Cardiac atrium fibroblast (primary cell): ENCODE results near the gene NSG2.

DNA sequence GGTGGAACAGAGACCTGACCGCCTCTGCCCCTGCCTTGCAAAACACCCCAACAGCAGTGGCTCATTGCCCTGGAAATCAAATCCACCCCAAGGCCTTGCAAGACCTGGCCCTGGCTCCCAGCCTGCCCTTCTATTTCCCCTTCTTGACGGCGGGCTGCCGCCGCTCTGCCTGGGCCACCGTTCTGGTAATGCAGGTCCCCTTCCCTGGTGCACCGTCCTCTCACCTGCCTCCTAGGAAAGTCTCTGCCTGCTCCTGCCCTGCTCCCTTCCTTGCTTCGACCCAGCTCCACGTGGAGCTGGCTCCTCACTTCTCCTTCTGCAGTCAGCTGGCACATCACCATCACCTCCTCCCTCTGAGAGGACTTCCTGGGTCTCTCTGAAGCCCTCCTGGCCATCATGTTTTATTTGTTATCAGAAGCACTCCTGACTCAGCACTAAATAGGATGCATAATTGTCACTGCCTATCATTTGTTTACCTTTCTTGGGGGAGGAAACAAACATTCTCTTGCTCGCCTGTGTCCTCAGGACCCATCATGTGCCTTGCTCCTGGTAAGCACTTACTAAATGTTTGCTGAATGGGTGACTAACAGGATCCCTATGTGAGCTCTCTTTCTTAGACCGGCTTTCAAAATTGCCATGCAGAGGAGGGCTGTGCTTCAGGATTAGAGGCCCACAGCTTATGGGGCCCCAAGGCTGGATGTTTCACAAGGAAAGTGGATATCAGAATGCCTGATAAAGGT lies 19.7 kb upstream of the C5orf47 start:
- RAMPAGE, long total RNA: no peak

- RAMPAGE, long total RNA: no peak
Measured at GRCh38 chr5:173973593-173974112, 15.3 kb upstream of the C5orf47 start.

- RAMPAGE, long total RNA: no peak
Measured at GRCh38 chr5:173988459-173989101, 390 bp upstream of the C5orf47 start.

- RAMPAGE, long total RNA: no peak
Measured at GRCh38 chr5:174045477-174045959, at the start of gene NSG2. Gene NSG2, plus strand, starts transcription at chr5:174045706.

GRCh38 chr5:174699184-174699557 lies 25.2 kb upstream of the MSX2 start:
- RAMPAGE, long total RNA: no peak

DNA sequence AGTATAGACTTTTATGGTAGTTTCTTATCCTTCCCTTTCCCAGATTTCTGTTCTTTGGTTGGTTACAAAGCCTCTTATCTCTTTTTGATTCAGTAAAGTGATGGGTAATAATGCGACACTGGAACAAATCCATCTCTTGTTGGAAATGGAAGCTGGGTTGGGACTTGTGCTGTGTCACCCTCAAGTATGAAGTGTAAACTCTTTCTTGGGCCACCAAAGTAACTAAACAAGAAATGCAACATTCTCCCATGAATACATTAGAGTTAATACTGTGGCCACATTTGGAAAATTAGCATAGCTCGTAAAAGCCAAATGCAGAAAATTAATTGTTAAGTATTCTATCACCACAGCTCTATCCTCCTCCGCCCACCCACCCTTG lies 3.3 kb downstream of the MSX2 start:
- RAMPAGE, long total RNA: no peak

DNA sequence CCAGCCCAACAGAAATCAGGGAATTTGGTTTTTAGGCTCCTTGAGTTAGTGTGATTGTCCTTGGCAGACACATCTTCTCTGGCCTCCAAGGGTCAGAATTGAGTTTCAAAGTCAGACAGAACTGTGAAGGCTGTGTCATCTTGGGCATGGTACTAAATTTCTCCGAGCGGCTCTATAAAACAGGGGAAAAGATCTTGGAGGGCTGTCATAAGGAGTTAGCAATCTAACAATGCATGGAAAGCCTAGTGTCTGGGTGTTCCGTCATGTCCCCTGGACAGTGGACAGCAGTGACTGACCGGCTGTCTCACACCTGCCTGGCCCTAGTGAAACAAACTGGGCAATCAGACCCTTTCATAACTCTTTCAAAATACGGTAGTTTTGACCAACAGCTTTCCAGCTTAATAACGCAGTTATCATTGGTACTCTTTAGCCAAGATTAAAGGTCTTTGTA lies 3.6 kb downstream of the SFXN1 start:
- RAMPAGE, long total RNA: no peak

- RAMPAGE, long total RNA: no peak
Measured at GRCh38 chr5:175895442-175896160, 24.2 kb downstream of the CPLX2 start.

- RAMPAGE, long total RNA: no peak
Measured at GRCh38 chr5:176180620-176181259, 57.5 kb upstream of the SIMC1 start.

- RAMPAGE, long total RNA: no peak
Measured at GRCh38 chr5:176308530-176309151, 52.9 kb downstream of the KIAA1191 start.

GRCh38 chr5:176396113-176396841 lies 7.7 kb downstream of the HIGD2A start:
- RAMPAGE, long total RNA: no peak

DNA sequence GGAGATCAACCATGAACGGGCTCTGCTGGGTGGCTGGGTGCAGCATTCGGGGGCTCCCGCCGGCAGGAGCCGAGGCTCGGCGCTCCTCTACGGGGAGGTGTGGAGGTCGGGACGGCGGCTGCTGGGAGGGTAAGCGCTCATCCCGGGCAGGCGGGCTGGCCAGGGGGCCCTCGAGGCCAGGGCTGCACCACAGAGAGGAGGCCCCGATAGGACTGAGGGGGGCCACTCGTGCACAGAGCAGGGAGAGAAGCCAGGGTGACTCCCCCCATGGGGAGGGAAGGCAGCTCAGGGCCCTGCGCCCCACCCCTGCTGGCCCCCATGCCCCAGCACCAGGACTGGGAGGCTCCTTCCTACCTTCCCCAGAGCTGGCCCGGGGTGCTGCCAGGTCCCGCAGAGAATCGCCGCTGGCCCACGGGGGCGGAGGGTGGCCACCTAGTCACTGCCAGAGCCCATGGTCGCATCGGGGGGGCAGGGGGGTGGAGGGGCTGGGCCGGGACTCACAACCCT lies 5.1 kb downstream of the RNF44 start:
- RAMPAGE, long total RNA: no peak

DNA sequence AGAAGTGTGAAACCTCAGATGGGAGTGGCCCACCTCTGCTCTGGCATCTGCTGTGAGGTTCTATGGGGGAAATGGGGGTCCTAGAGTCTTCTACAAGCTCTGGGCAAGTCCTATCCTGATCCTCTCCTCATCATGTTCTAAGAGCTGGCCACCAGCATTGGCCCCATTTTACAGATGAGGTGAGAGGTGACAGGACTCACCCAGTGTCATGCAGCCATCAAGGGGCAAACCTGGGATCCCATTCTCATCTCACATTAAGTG lies 3.9 kb upstream of the RNF44 start:
- RAMPAGE, long total RNA: no peak

DNA sequence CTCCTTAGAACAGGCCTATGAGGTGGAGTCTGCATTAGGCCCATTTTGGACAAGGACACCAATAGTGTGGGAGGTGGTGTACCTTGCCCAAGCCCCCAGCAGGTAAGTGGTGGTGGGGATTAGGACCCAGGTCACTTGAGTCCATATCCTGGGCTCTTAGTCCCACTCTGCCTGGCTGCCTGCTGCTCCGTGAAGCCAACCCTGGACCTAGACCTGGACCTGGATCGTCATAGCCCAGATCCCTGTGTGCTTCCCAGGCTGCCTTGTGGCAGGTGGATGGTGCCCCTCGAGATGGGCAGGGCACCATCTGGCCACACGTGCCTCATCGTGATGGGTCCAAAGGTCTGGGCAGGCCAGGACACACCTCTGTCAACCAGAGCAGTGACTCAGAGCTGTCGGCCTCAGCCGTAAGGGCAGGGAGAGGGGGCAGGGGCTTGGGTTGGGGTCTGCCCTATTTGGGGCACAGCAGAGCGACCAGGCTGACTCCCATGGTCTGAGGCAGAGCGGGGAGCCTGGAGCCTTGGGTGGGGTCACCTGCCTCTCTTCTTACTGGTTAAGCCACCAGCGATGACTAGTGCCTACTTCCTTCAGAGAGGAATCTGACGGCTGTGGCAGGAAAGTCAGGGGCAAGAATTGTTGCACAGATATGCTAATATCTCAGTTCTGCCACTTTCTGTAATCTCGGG lies 3.4 kb upstream of the CDHR2 start:
- RAMPAGE, long total RNA: no peak

DNA sequence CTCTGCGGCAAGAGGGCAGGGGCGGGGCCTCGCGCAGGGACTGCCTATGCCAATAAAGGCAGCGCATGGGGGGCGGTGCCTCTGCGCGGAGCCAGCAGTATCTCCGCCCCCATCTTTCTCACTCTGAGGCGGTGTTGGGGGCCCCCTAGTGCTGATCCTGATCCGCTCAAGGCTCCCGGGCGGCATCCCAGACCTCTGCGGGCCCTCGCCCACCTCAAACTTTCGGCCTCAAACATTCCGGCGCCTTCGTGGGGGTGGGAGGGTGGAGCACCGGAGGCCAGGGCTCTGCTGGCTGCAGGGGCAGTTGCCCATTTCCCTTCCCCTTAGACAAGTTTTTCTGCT lies 9.3 kb upstream of the GPRIN1 start:
- RAMPAGE, long total RNA: no peak

GRCh38 chr5:176650167-176650595 lies 2.9 kb downstream of the TSPAN17 start:
- RAMPAGE, long total RNA: no peak

- RAMPAGE, long total RNA: no peak
Measured at GRCh38 chr5:176657899-176658832, 10.9 kb downstream of the TSPAN17 start.

DNA sequence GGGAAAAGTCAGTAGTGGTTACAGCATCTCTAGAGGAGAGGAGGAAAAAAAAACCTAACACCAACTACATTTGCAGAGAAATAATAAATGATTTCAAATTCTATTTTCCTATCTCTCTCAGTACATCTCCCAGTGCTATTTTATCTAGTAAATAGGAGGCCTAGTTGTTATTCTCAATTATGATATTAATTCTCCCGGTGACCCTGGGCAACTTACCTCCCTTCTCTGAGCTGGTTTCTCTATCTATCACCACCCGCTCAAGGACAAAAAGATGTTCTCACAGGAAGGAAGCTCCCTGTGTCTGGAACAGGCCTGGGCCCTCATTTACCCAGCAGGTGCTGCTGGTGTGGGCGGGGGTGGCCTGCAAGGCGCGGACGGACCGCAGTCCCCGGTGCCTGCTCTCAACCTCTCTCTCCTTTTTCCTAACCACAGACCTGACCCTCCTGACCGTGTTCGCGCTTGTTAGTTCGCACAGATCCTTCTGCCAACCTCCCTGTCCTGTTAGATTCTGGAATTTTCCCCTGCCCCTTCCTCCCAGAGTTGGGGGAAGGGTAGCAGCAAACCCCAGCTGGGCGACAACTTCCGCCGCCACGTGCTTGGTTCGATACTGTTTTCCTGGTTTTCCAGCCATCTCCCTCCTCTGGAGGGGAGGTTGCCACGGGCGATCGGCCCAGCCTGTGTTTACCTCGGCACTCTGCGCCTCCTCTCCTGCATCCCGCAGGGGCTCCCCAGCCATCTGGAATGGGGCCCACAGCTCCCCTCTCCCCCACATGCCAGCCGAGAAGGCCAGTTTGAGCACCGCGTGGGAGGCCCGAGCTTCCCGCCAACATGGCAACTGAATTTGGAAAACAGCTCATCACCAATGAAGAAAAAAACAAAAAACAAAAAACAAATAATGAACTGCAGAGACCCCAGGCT lies 70.9 kb upstream of the UNC5A start:
- RAMPAGE, long total RNA: no peak

GRCh38 chr5:176810705-176811269 lies 428 bp downstream of the UNC5A start:
- RAMPAGE, long total RNA: no peak

- RAMPAGE, long total RNA: no peak
Measured at GRCh38 chr5:176921351-176922099, 22.4 kb upstream of the HK3 start.